ENCODE data around the genes ASCL4, WSCD2 and ISCU.

DNA sequence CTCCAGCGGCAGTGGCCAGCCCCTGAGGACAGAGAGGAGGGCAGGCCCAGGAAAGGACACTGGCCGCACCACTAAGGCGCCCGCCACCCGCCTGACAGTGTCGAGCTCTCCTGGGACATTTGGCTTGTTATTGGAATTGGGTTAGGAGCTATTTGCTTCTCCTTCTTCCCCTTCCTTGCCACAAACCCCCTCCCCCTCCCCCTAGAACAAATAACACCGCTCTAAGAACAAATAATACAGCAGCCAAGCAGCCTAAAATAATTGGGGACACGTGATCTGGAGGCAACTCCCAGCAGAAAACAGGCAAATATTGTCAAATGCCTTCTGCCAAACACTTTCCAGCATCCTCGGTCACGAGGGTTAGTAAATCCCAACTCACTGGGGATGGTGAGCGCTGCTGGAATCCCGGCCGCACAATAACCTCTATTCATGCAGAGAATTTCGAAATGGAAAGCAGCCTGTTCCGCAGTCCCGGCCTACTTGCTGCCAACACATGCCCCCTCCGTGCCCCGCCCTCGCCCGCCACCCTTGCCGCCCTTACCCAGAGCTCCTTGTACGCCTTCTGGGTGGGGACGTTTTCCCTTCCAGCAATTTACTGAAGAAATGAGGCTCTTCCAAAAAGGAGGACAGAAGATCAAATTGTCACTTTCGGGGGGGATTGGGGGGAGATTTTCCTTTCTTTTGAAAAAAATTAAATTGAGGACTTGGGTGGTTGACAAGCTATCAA, 62.2 kb downstream of the RFX4 start:
- PRO-cap, result no peak
- RAMPAGE, long total RNA, 4 experiments, result no peak in any of the 4 experiments

DNA sequence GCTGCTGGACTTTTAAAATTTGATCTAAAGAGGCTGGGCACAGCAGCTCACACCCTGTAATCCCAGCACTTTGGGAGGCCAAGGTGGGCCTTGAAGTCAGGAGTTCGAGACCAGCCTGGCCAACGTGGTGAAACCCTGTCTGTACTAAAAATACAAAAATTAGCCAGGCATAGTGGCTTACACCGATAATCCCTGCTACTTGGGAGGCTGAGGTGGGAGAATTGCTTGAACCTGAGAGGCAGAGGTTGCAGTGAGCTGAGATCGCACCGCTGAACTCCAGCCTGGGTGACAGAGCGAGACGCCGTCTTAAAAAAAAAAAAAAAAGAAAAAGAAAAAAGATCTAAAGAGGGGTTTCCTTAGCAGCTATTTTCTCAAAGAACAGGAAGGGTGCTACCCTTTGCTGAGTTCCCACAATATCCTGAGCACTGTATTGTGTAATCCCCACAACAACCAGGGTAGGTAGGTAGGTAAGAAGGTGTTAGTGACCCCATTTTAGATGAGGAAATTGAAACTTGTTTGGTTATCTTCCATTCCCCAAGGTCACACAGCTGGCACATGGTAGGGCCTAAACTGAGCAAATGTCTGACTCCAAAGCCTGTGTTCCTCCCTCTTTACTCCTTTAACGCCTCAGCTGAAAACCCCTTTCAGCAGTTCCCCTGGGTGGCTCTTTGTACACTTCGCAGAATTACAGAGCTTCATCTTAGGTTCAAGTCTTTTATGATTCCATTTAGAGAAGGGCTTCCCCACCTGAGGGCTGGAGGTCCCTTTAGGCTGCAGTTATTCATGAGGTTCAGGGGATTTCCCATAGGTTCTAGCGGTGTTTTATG, 26.6 kb upstream of the RIC8B start:
- PRO-cap, result no peak
- RAMPAGE, long total RNA, 4 experiments, result no peak in any of the 4 experiments

- PRO-cap, result no peak
- RAMPAGE, long total RNA, 4 experiments, result no peak in any of the 4 experiments
Measured at GRCh38 chr12:106757884-106758767, 16.4 kb upstream of the RIC8B start.

DNA sequence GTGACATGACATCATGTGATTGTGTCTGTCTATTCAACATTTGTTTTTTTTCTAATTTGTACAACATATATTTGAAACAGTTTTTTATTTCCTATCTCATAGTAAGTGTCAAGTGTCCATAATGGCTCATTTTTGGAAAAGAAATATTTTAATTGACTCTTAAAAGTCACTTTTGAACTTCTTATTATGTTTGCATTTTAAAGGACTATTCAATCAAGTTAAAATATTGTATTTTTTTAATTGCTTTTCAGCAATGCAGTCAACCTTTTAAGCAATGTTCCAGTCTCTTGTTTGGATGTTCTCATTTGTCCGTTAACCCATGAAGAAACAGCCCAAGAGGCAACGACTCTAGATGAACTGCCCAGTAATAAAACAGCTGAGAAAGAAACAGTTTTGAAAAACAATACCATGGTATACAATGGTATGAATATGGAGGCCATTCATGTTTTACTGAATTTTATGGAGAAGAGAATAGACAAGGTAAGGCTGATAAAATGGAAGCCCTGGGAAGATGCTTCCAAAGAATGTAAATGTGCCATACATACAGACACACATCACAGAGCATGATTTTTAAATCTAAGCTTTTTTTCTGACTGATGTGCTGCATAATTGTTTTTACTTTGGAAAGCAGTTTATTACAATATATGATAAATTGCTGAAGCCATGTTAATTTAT, 68.0 kb downstream of the RIC8B start:
- PRO-cap, result no peak
- RAMPAGE, long total RNA, 4 experiments, result start-site peak on the plus strand in 2 of 4 experiments, centred at position 443 of the sequence, 7 to 11 reads per replicate

GRCh38 chr12:106985117-106985804, 1.7 kb downstream of the MTERF2 start:
- PRO-cap, result no peak
- RAMPAGE, long total RNA, 4 experiments, result start-site peak on the minus strand in 1 of 4 experiments, at chr12:106985219-106985531 at its widest, 10 to 15 reads per replicate

GRCh38 chr12:106999519-106999919, 12.6 kb upstream of the MTERF2 start:
- PRO-cap, result unidirectional peak, plus-strand start at chr12:106999831
- RAMPAGE, long total RNA, 4 experiments, result no peak in any of the 4 experiments

GRCh38 chr12:107320070-107320801, 2.0 kb downstream of the ABTB3 start:
- PRO-cap, result bidirectional peak, plus-strand start at chr12:107320371, minus-strand start at chr12:107320256
- RAMPAGE, long total RNA, 4 experiments, result no peak in any of the 4 experiments

DNA sequence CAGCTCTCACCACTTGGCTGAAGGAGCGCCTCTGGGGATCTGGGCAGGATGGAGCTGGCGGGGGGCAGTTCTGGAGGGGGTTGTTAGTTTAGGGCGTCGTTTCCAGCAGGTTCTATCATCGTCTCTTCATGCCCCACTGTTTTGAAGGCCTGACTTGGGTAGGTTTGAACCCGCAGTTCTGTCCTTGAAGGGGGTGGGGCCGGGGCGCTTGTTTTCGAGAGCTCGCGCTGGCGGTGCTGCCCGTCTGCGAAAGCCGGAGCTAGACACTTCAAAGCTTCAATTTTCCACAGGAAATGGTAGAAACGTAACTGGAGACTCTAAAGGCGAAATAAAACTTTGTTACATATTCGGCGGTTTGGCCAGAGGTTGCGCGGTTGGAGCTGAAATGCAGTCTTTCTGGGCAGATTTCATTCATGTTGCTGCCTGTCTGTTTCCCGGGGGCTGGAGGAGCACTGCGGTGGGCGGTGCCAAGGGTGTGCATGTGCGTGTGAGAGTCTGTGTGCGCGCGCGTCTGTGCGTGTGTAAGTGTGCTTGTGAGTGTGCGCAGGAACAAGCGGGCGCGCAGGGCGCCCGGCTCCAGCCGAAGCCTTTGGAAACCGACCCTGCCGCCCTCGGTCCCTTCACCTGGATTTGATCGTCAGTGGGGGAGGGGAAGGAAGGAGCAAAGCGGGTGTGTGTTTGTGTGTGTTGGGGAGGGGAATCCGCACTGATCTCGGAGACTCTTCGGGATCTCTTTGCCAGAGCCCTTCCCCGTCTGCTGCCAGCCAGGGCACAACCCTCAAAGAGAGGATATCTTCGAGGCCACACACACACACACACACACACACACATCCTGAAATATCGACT, 2.8 kb downstream of the ABTB3 start:
- PRO-cap, result bidirectional peak, plus-strand start at position 362 of the sequence, minus-strand start at position 138 of the sequence; unidirectional peak, plus-strand start at position 524 of the sequence
- RAMPAGE, long total RNA, 4 experiments, result no peak in any of the 4 experiments

- PRO-cap, result no peak
- RAMPAGE, long total RNA, 4 experiments, result no peak in any of the 4 experiments
Measured at GRCh38 chr12:107348938-107349337, 30.7 kb downstream of the ABTB3 start.

DNA sequence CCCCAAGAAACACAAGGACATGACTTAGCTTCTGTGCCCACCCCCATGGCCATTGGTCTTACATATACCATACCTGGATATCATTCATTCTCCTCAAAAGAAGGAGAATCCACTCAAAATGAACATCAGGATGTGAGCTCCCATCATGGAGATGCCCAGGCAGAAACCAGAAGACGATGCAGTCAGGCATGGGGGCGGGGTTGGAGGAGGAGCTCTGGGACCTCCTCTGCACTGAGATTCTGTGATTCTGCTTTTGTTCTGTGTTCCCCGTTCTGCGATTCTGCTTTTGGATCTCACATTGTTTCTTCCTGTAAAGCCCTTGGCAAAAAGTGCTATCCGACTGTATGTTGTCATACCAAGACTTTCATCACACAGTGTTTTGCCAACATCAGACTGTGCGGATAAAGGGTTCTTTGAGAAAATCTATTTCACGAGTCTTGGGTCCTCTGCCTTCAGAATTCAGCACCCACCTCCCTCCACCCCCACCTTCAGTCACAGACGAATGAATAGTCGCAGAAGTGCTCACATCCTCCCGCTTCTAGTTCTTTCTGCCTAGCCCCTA, 24.8 kb upstream of the PWP1 start:
- PRO-cap, result no peak
- RAMPAGE, long total RNA, 4 experiments, result no peak in any of the 4 experiments

DNA sequence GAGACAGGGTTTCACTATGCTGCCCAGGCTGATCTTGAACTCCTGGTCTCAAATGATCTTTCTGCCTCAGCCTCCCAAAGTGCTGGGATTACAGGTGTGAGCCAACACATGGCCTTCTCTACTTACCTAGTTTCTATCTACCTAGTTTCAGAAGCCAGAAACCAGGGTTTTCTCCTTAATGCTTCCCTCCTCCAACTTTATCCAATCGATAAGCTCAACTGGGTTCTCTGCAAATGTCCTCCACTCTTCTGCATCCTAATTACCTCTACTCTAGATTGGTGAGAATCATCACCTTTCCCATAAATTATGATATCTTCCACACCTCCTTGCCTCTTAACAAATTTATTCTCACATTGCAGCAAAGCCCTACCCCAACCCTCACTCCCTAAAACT, 11.5 kb downstream of the PRDM4 start:
- PRO-cap, result no peak
- RAMPAGE, long total RNA, 4 experiments, result start-site peak on the minus strand in 1 of 4 experiments, centred at position 299 of the sequence, 7 reads per replicate

DNA sequence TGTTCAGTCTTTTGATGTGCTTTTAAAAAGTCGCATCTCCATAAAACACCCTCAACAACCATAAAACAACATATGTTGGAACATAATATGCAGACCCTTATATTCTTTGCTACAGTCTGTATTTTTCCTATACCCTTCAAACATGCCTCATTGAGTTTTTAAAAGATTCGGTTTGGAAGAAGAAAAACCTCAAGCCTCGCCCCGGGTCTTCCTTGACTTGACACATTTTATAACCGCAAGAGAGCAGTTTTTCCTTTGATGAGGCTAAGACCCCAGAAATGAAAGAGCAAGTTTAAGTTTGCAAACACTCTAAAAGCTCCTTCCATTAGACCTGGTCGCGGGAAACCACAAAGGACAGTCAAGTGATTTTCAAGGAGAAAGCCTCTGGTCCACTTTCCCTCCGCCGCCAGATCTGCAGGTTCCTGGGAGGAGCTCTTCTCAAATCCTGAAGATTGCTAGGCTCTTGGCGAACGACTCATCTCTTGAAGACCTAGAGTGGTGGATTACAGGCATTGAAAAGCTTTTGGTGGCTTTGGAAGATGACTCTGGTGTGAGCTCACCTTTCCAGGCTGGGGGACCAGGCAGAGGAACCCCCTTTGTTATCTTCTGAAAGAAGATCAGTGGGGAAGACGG, at the start of gene ASCL4:
ASCL4 (plus strand) TSS at position 391 of the 633 bp plus-strand sequence.
- PRO-cap, result no peak
- RAMPAGE, long total RNA, 4 experiments, result no peak in any of the 4 experiments

GRCh38 chr12:107903612-107904027, 129.1 kb downstream of the ASCL4 start:
- PRO-cap, result bidirectional peak, plus-strand start at chr12:107903947, minus-strand start at chr12:107903743
- RAMPAGE, long total RNA, 4 experiments, result start-site peak on the minus strand in 1 of 4 experiments, at chr12:107903742-107903758 at its widest, 10 reads per replicate

- PRO-cap, result no peak
- RAMPAGE, long total RNA, 4 experiments, result no peak in any of the 4 experiments
Measured at GRCh38 chr12:108128912-108129933, at the start of gene WSCD2. WSCD2 (plus strand) TSS chr12:108129288.

DNA sequence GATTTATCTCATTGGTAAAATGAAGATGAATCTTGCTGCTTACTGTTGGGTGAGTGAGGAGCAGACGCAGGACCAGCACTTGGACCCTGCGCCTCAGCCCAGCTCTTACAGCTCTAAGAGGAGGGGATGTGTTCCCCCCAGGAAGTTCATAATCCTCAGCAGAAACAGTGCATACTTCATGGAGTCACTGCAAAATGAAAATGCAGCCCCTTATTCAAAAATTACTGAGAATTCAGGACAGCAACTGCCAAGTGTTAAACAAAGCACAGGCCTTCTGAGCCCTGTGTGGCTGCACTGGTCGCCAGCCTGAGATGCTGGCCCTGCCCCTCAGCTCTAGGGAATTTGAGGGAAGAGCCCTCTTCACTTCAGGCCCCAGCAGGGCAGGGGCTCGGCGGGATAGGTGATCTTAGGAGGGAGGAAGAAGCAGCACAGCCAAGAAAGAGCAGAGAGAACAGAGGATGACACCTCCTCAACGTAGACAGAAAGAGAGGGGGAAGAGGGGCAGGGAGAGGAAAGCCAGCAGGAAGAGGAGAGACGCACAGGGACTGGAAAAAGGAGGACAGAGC, 23.1 kb downstream of the CMKLR1 start:
- PRO-cap, result no peak
- RAMPAGE, long total RNA, 4 experiments, result no peak in any of the 4 experiments

- PRO-cap, result bidirectional peak, plus-strand start at chr12:108562620, minus-strand start at chr12:108562392
- RAMPAGE, long total RNA, 4 experiments, result start-site peak on the plus strand in 4 of 4 experiments, at chr12:108562590-108562649 at its widest, 153 to 3,040 reads per replicate
Measured at GRCh38 chr12:108561747-108562782, at the start of gene ISCU. ISCU (plus strand) TSS chr12:108562596.

DNA sequence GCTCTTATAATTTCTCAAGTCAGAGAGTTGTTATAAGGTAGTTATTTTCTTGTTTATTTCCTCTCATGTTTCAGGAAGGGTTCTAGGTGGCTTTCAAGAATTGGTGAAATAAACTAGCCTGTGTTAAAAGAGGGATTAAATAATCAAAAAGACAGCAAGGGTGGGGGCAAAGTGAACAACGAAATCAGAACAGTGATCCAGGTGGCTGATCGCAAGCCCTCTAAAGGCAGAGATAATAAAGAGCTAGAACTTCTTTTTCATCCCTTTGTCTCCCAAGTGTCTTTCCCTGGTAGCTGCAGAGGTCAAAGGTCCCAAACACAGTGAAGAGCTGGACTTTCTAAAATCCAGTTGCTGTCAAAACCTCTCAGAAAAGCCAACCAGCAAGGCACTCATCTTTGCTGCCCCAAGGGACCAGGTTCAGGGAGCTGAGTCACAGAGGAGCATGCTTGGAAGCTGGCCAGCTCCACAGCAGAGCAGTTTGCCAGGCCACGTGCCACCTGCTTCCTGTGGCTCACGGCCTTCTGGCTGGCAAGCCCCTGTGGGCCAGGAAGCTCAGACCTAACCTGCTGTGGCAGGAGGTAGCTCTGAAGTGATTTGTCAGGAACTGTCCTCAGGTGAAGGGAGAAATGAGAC, 3.4 kb downstream of the ISCU start:
- PRO-cap, result no peak
- RAMPAGE, long total RNA, 4 experiments, result no peak in any of the 4 experiments

- PRO-cap, result bidirectional peak, plus-strand start at chr12:108632220, minus-strand start at chr12:108632099
- RAMPAGE, long total RNA, 4 experiments, result no peak in any of the 4 experiments
Measured at GRCh38 chr12:108631660-108632396, 1.9 kb downstream of the SELPLG start.

DNA sequence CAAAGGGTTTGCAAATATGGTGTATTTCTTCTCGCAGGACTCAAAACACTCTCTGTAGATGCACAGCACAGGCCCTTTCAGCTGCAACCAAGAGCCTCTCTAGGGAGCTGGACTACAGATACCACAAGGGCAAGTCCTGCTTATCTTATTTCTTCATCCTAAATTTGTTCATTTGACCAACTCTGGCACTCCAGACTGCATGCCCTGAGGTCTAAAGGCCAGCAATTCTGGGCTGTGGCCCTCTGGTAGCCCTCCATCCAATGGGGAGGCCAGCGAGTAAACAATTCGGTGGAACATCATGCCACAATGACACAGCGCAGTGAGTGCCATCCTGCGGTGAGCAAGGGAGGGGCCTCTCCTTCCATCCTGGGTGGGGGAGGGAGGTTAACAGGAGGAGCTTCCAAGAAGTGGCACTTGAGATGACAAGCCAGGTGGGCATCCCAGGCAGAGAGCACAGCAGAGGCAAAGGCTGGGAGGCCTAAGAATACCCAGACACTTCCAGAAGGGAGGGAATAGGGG, 659 bp upstream of the SELPLG start:
- PRO-cap, result bidirectional peak, plus-strand start at position 417 of the sequence, minus-strand start at position 262 of the sequence
- RAMPAGE, long total RNA, 4 experiments, result no peak in any of the 4 experiments

GRCh38 chr12:108664220-108665572, 31.0 kb upstream of the SELPLG start:
- PRO-cap, result no peak
- RAMPAGE, long total RNA, 4 experiments, result no peak in any of the 4 experiments